Mesenchymal stem cell of Wharton's jelly (primary cell): ENCODE data around the genes CFAP298, IFNAR1, SON and DONSON.

DNA sequence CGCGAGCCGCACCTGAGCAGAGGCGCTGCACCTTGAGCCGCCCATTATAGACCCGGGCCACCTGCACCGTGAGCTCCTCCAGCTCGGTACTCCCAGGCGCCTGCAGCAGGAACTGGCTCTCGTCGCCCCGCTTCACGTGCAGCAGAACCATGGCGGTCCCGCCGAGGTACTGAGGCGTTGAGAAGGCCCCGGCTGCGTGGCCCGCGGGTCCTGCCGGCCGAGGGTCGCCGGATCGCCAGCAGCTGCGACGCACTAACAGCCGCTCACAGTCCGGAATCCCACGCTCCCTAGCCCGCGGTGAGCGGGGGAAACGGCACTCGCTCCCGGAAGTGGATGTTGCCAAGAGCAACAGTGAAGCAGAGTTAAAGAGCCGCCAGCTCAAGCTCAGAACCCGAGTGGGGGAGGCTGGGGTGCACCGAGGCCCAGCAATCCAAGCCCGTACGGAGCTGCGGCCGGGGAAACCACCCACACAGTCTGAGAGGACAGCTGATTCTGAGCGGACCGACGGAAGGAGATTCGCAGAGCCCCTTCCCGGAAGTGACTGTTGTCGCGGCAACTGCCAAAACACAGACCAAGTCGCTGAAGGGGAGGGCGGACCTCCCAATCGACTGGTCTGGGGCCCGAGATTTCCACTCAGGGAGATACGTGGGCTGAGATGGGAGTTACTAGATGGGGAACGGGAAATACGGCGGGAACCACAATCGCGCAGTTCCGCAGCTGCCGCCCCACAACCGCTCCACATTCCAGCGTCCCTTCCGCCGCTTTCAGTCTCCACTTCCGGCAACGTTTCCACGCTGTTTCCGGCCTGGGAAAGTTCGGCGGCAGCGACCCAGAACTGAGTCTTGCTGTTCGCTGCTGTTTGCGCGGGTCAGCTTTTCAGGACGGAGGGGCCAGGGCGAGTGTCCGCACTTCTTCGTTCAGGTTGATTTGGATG, at the start of gene CFAP298:
TSS of gene CFAP298 (minus strand) at position 285 of the 934 bp plus-strand sequence.
- CAGE, long polyA plus RNA = no peak

- CAGE, long polyA plus RNA = no peak
These were observed 53.4 kb downstream of the SYNJ1 start for GRCh38 chr21:32674281-32674928.

DNA sequence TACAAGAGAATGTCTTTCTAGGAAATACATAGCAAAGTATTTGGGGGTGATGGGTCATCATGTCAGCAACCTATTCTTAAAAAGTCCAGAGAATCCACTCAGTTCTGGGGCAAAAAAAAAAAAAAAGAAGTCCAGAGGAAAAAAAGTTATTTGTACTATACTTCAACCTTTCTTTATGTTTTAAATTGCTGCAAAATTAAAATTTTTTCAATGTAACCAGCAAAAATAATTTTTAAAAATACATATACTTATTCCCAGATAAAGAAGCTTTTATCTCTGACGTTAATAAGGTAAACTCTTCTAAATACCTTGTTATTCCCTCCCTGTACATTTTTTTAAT, 21.5 kb downstream of the SYNJ1 start:
- CAGE, long polyA plus RNA = no peak

- CAGE, long polyA plus RNA = no peak
These were observed 4.0 kb upstream of the SYNJ1 start for GRCh38 chr21:32731702-32732282.

DNA sequence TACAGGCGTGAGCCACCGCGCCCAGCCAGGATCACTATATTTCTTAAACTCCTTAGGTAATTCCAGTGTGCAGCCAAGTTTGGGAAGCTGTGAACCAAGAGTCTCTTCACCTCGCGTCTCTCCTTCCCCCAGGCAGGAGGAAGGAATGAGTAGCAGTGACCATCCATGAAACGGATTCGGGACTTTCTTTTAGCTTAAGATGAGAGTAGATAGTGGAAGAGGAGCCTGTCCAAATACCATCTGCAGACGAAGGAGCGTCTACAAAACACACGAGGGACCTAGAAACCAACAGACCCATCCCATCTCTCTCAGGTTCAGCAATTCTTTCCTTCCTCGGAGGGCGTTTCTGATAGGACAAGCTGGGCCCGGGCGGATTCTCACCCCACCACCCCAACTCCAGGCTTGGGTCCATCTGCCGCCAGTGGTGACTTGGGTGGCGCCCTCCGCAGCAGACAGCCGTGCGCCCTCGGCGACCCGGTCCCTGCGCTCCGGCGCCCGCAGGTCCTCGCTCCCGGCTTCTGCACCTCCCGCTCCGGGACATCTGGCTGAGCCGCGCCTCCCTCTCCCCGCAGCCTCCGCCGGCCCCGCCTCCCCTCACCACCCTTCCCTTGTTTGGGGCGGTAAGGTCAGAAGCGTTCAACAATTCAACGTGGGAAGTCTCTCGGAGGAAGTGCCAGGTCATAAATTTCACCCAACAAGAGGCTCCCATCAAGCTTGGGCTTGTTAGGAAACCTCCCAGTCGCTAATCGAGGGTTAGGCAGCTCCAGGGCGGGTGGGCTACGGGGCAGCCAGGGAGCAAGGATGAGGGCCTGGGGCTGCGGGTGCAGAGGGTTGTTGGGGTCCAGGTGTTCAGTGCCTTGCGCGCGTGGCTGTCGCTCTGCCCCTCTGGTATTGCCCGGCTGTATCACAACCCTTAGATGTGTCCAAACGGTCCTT, 39.6 kb downstream of the OLIG1 start:
- CAGE, long polyA plus RNA = no peak

- CAGE, long polyA plus RNA = no peak
These were observed 26.4 kb upstream of the IFNAR2 start for GRCh38 chr21:33203376-33203751.

GRCh38 chr21:33211984-33212887, 17.5 kb upstream of the IFNAR2 start:
- CAGE, long polyA plus RNA = no peak

DNA sequence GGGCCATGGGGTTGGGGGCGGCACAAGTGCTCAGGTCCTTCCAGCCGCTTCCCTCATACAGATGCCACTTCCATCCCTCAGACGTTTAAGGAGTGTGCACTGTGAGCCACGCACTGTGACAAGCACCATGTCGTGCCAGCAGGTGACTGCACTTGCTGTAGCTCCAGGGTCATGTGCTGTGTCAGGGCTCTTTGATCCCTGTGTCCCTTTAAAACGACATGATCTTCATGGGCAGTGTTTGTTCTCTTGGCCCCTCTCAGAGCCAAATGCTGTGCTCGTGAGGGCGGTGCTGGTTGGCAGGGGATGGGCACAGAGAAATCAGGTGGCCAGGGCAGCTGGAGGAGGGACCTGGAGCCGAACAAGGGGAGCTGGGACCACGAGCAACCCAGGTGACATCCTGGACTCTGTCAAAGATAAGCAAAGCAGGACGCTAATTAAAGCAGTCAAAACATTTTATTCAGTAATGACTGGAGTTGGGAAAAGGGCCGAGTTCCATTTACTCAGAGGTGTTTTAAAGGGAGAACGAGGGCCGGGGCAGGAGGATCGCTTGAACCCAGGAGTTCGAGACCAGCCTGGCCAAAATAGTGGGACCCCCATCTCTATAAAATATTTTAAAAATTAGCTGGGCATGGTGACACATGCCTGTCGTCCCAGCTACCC, 20.0 kb downstream of the IL10RB start:
- CAGE, long polyA plus RNA = no peak

GRCh38 chr21:33300748-33301611, 23.8 kb upstream of the IFNAR1 start:
- CAGE, long polyA plus RNA = no peak

DNA sequence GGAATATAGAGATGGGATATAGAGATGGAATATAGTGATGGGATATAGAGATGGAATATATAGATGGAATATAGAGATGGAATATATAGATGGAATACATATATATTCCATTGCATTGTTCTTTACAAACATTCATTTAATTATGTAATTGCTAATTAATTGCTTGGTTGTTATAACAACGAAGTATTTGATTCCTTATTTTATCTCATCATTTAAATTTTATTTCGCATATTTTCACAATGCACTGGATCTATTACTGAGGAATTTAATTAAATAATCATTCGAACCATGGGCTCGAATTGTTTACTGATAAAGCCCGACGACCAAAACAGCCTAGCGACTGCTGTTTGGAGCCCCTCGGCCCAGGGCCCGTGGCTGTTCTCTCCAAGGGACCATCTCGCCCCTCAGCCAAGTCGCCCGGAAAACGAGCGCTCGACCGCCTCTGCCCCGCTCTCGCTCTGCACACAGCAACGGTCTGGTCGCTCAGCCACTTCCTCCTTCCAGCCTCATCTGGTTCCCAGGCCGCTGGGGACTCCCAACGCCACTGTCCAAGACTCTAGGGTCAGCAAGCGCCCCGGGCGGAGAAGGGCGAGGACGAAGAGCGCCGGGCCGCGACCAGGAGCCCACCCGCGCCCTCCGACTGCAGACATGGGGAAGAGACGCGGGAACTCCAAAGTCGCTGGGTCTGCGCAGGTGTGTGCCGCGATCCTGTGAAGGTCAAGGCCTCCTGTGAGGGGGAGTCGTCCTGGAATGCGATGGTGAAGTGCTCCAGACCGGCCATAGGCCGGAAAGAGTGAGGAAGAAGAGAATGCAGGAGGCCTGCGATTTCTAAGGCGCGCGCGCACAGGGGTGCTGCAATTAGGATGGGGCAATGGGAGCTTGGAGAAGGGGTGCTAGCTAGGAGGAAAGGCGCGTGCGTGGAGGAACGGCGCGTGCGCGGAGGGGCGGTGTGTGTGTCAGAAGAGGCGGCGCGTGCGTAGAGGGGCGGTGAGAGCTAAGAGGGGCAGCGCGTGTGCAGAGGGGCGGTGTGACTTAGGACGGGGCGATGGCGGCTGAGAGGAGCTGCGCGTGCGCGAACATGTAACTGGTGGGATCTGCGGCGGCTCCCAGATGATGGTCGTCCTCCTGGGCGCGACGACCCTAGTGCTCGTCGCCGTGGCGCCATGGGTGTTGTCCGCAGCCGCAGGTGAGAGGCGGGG, at the start of gene IFNAR1:
TSS of gene IFNAR1 (plus strand) at position 1,025 of the 1,199 bp plus-strand sequence.
- CAGE, long polyA plus RNA = no peak

GRCh38 chr21:33332046-33332518, 7.3 kb downstream of the IFNAR1 start:
- CAGE, long polyA plus RNA = no peak

GRCh38 chr21:33364181-33364799, 38.9 kb upstream of the IFNGR2 start:
- CAGE, long polyA plus RNA = no peak

- CAGE, long polyA plus RNA = no peak
These were observed 28.9 kb upstream of the IFNGR2 start for GRCh38 chr21:33373956-33374976.

- CAGE, long polyA plus RNA = no peak
These were observed 147 bp upstream of the IFNGR2 start for GRCh38 chr21:33403180-33403351.

DNA sequence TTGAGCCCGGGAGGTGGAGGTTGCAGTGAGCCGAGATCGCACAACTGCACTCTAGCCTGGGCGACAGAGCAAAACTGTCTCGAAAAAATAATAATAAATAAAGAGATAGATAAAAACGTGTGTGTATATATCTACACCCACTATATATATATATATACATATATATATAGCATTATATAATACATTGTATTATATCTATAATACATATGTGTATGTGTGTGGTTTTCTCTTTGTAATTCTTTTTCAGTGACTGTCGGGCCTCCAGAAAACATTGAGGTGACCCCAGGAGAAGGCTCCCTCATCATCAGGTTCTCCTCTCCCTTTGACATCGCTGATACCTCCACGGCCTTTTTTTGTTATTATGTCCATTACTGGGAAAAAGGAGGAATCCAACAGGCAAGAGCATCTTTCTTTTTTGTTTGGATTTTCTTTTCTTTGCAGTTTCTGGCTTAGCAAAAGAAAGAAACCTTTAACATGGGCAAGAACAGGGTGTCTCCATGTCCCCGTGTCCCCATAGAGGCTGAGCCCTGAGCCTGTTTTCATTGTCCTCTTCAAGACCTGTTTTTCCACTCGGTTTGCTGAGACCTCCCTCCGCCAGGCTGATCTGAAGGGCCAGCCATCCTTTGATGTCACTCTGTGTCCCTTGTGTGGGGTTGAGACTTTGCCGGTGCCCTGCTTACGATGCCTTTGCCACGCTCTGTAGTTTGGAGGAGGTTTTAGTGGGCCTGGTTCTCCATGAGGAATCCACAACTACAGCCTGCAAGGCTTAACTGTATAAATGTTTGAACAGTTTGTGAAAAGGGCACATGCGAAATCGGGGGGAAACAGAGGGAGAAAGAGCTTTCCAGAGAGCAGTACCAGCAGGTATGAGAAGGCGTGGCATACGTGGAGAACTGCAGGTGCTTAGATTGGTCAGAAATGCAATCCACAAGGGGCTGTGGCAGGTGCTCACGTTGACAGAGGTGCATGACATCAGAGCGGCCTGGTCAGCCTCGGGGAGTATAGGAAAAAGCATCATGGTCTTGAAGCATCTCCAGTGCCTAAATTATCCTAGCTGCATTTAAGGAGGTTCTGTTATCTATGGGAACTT, 23.8 kb downstream of the IFNGR2 start:
- CAGE, long polyA plus RNA = no peak

DNA sequence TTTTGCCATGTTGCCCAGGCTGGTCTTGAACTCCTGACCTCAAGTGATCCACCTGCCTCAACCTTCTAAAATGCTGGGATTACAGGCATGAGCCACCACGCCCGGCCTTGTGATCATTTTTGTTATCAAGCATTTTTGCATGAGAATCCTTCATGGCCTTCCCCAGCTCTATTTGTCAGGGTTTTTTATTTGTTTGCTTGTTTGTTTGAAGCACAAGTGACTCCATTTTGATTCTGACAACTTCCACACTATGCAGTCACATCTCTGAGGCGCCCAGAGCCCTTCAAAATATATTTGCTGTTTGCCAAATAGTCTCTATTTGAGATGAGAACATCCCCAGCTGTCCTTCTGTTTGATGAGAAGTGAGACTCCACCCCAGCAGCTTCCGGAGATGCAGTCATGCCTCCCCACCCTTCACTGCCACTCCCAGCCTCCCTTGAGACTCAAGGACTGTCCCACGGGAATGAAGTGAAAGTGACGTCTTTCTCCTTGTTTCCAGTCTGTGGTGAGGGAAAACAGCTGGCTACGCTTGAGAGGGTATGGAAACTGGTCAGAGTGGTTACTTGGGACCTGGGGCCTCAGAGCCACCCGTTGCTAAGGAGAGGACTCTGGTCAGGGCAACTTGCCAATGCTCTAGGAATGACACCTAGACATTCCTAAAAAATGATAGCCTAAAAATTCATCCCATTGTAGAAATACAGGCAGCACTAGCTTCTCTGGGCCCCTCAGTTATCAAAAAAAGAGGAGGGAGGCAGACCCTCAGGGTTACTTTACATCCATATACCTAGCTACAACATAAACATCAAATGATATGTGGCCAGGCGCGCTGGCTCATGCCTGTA, 37.7 kb downstream of the TMEM50B start:
- CAGE, long polyA plus RNA = no peak

- CAGE, long polyA plus RNA = start-site peak on the plus strand at chr21:33543058-33543086, 368 and 127 reads in 2 replicates
These were observed at the start of gene SON for GRCh38 chr21:33542982-33543889. Gene SON (plus strand): TSS chr21:33543038.

DNA sequence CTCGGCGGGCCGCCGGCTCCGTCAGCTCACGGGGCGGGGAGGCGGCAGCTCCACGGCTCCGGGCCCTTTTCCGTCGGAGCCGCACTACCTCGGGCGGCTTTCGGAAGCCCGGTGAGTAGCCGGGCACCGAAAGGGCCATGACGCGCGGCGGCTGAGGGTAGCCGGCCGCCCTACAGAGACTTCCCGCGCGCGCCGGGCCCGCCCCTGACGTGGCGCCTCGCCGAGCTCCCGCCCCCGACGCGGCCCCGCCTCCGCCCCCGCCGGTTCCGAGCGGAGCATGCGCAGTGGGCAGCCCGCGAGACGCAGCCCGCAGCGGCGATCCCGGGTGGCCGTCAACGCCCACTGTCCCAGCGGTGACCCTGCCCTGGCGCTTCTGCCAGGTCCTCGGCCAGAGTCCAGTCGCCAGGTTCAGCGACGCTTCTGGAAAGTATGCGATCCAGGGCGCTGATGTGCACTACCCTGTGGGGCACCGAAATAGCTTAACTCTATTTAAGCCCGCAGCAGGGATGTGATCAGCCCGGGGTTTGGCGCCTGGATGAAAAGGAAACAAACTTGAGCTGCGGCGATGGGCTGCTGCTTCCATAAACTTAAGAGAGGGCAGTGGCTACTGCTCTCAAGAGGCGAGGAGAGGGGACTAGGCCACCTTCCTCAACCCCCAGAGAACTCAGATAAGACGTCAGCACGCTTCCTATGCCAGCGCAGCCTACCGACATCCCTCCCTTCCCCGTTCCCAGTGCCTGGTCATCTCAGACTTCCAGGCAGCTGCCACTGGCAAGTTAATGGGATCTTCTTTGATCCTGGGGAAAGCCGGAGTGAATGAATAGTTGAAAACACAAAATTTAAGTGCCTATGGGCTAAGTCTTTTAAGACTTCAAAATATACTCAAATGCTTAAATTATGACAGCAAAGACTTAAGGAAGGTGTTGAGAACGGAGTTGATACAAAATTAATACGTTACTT, at the start of gene DONSON:
TSS of gene DONSON (minus strand) at position 182 of the 960 bp plus-strand sequence.
- CAGE, long polyA plus RNA = no peak

GRCh38 chr21:33686473-33686781, 44.1 kb downstream of the ITSN1 start:
- CAGE, long polyA plus RNA = no peak

DNA sequence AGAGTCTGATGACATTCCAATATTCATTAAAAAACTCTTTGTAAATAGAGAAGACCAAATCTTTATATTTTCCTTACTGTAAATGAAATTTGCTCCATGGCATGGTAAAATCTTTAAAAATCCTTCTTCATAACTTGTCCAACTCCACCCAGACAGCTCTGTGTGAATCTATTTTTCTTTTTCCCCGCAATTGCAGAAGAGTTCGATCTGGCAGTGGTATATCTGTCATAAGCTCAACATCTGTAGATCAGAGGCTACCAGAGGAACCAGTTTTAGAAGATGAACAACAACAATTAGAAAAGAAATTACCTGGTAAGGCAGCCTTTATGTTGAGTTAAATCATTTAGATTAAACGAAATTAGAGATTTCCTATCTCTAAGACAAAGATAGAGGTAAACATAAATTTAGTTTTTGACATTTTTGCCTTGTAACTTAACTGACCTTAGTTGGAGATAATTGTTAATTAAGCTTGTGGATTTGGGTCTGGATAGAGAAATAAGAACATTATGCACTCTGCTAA, 125.3 kb downstream of the ITSN1 start:
- CAGE, long polyA plus RNA = no peak